Epithelial cell of proximal tubule (primary cell): ENCODE measurements around the genes SAYSD1 and KCNK17.

- RAMPAGE, long total RNA, result no peak
- RRBS, result 1% methylated on average over 13 of the region's 38 CpGs
These were observed 1.0 kb upstream of the ZFAND3 start for GRCh38 chr6:37818127-37819276.

DNA sequence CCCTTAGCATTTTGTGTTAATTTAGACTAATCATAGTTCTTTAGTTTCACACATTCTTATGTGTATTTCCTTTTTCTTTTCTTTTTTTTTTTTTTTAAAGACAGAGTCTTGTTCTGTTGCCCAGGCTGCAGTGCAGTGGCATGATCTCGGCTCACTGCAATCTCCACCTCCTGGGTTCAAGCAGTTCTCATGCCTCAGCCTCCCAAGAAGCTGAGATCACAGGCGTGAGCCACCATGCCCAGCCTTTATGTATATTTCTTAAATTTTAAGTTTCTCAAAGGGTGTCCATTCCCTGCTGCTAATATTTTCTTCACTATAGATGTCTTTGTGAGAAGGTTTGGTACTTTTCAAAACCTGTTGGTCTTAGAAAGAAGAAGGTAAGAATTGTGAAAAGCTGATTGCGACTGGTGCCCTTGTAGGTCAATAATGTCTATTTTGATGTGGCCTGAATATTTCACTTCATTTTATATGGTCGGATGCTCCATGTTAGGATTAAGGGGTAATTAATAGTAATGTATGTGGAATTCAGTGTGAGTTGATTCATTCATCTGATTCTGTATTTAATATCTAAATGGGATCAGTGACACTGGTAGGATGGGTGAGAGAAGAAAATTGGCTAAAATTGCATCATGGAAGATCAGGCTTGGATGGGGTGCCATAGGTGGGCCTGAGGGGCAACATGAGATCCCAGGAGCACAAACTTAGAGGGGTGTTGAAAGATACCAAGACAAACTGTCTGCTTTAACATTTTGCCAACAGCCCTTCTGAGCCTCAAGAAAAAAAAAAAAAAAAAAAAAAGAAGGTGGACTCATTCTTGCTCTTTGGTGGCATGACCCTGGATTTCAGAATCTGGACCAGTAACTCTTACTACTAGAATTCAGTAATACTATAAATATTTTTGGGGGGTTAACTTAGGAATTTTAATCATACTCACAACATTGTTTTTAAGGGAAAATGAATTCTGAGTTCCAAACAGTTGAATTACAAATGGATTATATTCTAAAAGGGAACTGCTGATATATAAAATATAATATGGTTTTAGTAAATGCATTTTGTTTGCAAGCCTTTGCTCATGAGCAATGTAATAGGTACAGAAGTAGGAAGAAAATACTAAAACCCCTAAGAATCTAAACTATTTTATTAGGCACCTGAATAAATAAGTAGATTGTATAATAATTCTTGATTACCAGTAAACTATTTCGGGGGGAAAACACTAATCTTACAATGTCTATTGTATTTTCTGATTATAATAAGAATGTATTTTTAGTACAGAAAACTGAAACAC, 33.6 kb downstream of the ZFAND3 start:
- RAMPAGE, long total RNA, result no peak
- RRBS, result no CpG with 5 or more reads among the region's 5 CpGs

GRCh38 chr6:37925797-37926282, 106.3 kb downstream of the ZFAND3 start:
- RAMPAGE, long total RNA, result no peak
- RRBS, result no CpG with 5 or more reads among the region's 3 CpGs

DNA sequence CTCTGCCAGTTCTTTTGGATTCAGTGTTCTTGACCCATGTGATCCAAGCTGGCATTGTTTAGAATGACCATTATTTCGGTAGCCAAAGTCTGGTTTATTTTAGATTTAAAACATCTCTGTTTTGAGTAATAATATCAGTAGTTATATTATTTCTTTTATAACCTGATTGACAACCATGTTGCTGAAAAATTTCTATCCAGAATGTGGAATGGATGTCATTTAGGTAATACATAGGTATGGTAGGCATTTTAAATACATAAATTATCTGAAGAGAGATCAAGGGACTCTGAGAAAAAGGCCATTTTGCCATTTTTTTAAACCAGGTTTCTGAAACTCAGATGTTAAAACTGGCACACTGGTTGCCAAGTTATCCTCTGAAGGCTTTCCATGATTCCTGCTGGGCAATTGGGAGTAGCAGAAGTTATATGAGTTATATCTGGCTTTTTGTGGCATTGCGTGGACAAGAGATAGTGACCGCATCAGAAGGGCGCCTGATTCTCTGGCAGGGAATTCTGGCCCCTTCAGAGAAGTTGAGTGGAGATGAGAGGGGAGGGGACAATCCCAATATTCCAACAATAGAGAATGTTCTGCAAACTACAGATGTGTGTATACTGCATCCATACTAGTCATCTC, 107.5 kb downstream of the ZFAND3 start:
- RAMPAGE, long total RNA, result no peak
- RRBS, result no CpG with 5 or more reads among the region's 4 CpGs

- RAMPAGE, long total RNA, result no peak
- RRBS, result no CpG with 5 or more reads among the region's 1 CpG
These were observed 120.9 kb downstream of the ZFAND3 start for GRCh38 chr6:37940407-37940888.

DNA sequence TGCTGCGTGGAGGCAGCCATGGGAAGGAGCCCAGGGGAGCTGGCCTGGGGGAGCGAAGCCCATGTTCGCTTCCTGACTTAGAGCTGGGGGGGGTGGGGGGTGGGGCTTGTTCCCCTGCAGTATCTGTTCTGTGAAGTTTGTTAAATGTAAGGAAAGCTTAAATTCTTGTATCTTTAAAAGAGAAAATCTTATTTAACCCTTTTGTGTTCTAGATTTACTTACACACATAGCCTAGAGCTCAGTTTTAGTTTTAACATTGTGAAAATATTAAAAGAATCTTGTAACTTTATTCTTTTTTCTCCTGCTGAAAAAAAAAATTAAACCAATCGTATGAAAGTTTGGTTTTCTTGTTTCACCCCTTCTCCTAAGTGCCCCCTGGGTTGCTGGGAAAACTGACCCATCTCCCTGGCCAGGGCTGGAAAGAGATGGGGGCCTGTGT, 334.8 kb downstream of the ZFAND3 start:
- RAMPAGE, long total RNA, result no peak
- RRBS, result no CpG with 5 or more reads among the region's 4 CpGs

DNA sequence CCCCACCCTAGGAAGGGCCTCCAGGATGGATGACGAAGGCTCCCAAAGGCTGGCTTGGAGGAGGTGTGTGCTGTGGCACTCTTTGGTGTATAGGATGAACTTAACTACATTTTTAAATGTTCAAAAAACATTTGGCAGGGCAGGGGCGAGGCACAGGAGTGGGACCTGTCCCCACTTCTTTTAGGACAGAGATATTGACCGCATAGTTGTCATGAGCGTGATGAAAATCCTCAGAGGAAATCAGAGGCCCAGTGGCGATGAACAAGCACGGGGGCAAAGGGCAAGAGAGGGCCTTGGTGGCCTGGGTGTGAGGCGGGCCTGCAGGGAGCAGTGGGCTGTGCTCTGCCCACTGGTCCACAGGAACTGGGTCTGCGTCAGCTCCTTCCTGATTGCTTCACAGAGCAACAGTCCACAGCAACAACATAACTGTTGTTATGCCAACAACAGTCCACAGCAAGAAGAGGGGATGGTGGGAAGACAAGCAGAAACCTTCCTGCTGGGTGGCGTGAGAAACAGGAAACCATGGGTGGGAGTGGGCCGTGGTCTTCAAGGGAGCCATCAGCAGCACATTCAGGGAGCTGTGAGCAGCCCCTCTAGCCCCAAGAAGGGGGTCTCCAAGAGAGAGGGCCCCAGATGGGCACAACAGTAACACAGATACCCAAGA, 335.6 kb downstream of the ZFAND3 start:
- RAMPAGE, long total RNA, result no peak
- RRBS, result no CpG with 5 or more reads among the region's 10 CpGs

- RAMPAGE, long total RNA, result no peak
- RRBS, result no CpG with 5 or more reads among the region's 5 CpGs
These were observed 393.0 kb downstream of the ZFAND3 start for GRCh38 chr6:38212462-38212898.

- RAMPAGE, long total RNA, result start-site peak on the minus strand at chr6:39115092-39115171, 181 and 89 reads in 2 replicates
- RRBS, result under 1% methylated on average over 11 of the region's 72 CpGs
These were observed at the start of gene SAYSD1 for GRCh38 chr6:39114224-39115357. Gene SAYSD1 (minus strand): TSS chr6:39115186.

DNA sequence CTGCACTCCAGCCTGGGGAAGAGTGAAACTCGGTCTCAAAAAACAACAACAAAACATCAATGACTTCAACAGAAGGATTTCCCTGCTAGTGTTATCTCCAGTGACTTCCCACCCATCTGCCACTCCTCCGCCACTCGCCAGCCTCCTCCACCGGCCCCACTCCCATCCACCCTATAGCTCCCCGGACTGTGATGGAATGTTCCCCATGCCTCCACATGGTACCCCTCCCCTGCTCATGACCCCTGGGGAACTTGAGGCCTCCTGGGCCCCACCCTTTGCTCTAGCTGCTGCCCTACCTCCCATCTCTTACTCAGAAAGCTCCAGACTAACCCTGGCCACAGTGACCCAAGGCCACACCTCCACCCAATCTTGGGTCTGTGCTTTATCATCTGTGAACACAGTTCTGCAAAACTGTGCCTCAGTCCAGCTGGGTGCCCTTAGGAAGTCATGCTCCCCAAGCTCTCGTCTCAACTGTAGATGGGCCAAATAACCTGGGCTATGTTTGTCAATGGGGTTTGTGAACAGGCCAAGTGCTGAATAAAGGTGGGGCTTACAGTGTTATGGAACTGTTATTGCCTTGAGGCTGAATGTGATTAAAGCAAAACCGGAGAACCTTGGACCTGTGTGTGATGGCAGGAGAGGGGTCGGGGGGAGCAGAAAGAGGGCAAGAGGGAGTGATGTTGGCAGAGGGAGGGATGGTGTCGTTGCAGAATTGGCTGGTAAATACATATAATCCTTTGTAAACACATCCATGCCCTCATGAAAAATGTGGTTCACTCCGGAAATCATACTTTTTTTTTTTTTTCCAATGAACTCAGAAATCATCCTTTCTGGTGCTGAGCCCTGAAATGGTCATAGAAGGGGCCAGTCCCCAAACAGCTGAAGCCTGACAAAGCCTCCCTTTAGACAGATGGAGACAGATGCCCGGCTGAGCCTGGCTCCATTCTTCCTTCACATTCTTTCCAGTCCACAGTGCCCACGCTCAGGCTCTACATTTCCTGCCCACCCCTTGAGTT, 41.6 kb downstream of the KCNK5 start:
- RAMPAGE, long total RNA, result no peak
- RRBS, result no CpG with 5 or more reads among the region's 12 CpGs

DNA sequence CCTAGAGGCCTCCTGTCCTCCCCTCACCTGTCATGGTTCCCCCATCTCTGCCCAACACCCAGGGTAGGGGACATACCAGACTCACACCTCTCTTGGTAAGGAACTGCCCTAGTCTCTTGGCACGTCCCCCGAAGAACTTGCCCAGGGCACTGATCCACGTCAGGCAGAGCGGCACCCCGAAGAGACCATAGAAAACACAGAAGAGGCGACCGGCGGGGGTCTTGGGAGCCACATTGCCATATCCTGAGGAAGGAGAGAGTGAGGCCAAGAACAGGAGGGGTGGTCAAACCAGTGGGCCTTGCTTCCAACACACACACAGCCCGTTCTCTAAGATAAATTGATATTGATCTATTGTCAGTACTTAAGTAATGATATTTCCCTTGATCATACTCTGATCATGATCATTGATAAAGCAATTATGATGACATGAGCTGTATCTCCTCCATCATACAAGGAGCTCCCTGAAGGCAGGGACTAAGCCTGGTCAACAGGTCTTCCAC, 34.7 kb downstream of the KCNK5 start:
- RAMPAGE, long total RNA, result no peak
- RRBS, result no CpG with 5 or more reads among the region's 9 CpGs

DNA sequence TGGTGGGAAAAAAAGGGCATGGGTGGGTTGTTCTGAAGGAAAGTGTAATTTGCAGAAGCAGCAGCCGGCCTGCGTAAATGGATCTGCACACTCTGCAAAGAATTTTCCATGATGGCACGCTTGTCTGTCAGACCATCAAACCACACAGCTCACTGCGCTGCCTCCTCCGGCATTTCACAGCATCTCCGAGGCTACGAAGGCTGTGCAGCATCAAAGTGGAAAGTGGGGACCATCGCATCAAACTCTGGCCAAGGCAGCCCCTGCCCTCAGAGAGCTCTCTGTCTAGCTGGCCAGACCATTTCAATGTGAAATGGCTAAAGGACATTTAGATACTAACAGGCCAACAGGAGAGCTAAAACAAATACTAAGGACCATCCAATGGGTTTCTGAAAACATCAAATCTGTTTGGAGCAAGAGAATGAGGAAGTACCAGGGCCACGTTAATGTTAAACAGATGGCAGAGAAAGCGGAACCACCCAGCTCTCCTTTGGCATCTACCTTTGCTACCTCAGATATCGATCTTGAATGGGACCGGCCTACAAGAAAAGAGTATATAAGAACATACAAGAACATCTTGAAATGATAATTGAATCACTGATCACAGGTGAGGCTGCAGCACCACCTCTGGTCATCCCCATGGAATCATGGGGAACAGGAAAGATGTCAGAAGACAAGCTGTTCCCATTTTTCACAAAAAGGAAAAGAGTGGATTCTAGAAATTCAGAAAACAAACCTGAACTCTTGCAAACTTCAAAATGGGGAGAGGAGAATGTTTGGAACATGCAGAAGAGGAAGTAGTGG, 31.8 kb downstream of the KCNK5 start:
- RAMPAGE, long total RNA, result no peak
- RRBS, result 100% methylated on average over 2 of the region's 12 CpGs

DNA sequence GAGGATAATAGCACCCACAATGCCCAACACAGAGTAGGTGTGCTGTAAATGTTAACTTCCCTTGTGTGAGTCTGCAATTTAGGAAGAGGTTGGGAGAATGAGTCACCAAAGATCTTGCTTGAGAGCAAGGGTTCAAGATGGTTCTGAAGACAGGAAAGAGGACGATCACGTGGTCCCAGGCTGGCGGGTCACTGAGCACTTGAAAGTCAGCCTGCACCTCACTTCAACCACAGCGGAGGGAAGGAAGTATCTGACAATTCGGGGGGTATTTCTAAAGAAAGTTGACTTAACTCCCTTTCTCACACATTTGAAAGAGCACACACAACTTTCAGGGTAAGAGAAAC, 3.2 kb downstream of the KCNK5 start:
- RAMPAGE, long total RNA, result no peak
- RRBS, result no CpG with 5 or more reads among the region's 5 CpGs

DNA sequence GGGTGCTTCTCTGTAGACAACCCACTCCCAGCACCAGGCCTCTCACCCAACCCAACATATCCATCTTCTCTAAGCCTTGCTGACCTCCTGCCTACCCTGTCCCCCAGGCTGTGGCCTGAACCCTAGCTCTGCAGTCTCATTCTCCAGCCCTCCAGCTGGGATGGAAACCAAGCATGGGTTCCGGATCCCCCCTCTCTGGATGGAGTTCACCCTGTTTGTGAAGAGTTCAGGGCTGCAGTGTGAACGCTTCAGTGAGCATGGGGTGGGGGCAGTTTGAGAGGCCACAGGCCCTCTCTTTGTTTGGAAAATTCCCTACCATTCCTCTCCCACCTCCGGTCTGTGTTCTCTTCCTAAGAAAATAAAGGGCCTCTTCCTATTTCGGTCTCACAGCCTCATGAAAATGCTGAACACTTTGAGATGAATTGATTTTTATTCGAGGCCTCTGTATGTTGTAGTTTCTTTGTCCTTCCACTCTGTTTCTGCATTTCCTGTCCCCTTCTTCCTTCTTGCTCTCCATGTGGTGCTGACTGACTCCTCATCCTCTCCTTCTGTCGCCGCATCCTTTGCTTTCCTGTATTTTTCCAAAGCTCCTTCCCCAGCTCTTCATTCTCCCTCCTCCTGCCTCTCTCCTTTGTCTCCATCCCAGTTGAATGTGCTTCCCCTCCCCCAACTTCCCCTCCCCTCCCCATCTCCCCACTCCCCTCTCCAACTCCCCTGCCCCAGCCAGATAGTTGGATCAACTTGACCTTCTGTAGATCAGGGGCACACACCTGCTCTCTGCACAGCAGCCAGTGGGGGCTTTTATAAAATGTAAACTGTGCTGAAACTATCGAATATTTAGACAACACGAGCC, 2.4 kb upstream of the KCNK5 start:
- RAMPAGE, long total RNA, result no peak
- RRBS, result no CpG with 5 or more reads among the region's 9 CpGs

GRCh38 chr6:39239414-39240270, 10.4 kb upstream of the KCNK5 start:
- RAMPAGE, long total RNA, result no peak
- RRBS, result no CpG with 5 or more reads among the region's 8 CpGs

DNA sequence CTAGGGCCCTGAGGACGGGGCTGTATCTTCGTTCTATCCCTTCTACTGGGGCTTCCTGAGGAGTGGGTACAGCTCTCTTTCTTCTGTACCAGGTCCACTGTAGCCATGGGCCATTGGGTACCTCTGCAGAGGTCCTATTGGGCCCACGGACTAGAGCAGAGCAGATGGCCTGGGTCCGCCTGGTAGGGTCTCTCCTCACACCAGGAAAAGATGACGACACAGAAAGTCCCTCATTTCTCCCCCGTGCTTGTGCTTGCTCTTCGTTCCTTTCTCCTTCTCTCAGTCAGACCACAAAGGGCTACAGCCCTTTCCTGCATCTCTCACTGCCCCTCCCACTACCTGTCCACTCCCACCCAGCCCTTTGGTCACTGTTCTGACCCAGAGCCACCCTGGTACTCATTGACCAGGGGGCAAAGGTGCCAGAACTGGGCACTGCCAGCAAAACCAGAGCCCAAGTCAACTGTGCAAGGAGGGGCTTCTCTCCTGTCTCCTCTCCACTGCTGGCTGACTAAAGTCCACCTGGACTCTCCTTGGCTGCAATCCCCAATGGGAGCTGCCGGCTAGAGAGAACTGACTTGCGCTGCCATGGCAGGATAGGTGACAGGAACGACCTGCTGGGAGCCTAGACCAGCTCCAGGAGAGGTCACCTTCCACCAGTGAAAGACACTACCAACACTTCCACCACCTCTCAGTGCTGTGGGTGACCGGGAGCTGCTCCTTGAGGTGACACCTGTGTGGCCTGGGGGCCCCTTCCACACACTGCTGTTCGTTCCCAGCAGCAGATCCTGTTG, 32.9 kb downstream of the KCNK17 start:
- RAMPAGE, long total RNA, result no peak
- RRBS, result no CpG with 5 or more reads among the region's 12 CpGs

DNA sequence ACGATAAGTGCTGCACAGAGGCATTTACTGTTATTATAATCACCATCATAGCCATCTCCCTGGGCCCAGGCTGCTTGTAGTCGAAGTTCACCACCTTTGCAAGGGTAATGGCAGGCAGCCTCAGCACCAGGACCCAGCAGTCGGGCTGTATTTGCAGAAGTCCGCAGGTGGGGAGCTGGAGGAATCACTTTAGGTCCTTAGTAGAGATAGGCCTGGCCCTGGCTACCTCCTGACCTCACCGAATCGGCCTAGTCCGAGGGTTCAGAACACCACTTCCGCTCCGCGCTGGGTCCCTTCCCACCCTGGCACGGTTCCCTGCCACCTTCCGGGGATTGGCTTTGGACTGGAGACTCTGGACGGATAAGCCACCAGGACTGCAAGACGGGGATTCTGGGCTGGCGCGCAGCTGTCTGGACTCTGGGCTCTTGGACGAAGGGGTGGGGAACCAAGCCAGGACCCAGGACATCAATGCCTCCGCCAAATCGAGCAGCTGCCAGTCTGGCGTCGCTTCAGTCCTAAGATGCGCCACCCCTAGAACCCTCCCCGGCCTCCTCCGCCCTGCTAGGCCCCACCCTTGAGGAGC, 1.4 kb downstream of the KCNK17 start:
- RAMPAGE, long total RNA, result no peak
- RRBS, result no CpG with 5 or more reads among the region's 24 CpGs

DNA sequence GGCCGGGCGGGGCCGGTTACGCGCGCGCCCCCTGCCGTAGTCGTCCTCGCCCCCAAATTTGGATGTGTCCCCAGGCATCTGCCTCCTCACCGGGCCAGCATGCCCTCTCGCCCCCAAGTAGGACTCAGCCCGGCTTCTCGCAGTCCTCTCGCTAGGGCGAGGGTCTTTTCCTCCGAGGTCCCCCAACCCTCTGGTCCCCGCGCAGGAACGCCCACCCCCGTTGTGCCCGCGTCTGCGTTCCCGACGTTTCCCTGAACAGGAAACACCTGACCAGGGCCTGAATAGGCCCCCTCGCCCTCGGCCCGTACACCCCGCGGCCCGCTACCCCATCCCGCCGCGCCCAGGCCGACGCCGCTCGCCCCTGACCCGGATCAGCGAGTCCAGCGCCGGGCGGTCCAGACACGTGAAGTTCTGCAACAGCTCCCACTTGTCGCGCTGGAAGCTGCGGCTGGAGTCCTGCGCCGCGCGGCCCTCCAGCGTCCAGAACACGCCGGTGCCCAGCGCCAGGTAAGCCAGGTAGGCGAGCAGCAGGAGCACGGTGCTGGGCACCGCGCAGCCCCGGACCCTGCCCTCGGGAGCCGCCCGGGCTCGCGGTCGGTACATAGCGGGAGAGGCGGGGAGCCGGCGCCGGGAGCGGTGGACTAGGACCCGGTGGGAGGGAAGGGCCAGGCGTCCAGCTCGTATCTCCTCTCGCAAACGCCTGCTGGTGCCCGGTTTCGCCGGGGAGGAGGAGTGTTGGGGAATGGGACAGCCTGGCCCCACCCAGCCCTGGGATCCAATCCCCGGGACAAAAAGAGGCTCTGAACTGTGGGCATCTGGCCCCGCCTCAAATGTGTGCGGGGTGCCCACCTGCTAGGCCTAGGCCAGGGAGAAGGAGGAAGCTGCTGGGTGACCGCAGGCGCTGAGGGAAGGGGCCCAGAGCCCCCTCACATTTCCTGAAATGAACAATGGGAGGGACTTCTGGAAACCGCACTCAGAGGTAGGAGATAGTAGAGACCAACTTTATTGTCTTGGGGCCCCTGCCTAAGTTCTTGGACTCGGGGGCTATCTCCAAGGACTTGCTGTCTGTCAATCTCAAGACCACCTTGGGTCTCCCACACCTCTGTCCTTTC, at the start of gene KCNK17:
Gene KCNK17 (minus strand): TSS at position 702 of the 1,112 bp plus-strand sequence.
- RAMPAGE, long total RNA, result no peak
- RRBS, result 4% methylated on average over 34 of the region's 88 CpGs

DNA sequence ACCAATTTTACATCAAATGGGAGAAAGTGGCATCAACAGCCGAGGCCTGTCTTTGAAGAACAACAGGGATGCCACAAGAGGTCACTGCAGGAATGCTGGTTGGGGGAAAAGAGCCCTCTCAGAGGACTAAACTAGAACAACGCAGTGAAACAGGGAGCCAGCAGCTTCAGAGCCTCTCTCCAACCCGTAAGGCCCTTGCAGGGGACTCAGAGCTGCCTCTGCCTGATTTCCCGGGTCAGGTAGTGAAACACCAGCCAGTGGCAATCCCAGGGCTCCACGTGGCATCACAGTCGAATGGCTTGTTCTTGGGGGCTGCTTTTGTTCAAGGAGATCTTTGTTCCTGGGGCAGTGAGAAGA, 55.0 kb upstream of the KCNK16 start:
- RAMPAGE, long total RNA, result no peak
- RRBS, result no CpG with 5 or more reads among the region's 6 CpGs

- RAMPAGE, long total RNA, result no peak
- RRBS, result no CpG with 5 or more reads among the region's 11 CpGs
These were observed 108.6 kb upstream of the KCNK16 start for GRCh38 chr6:39430994-39431594.